GM12892 (cell line): ENCODE measurements around a stretch of chr10.

GRCh38 chr10:104328839-104329772, 9.2 kb downstream of the ITPRIP start:
- RRBS: no CpG with 5 or more reads among the region's 16 CpGs

- RRBS: no CpG with 5 or more reads among the region's 15 CpGs
Measured at GRCh38 chr10:104333793-104334415, 4.4 kb downstream of the ITPRIP start.

- RRBS: no CpG with 5 or more reads among the region's 12 CpGs
Measured at GRCh38 chr10:104334781-104335306, 3.4 kb downstream of the ITPRIP start.

DNA sequence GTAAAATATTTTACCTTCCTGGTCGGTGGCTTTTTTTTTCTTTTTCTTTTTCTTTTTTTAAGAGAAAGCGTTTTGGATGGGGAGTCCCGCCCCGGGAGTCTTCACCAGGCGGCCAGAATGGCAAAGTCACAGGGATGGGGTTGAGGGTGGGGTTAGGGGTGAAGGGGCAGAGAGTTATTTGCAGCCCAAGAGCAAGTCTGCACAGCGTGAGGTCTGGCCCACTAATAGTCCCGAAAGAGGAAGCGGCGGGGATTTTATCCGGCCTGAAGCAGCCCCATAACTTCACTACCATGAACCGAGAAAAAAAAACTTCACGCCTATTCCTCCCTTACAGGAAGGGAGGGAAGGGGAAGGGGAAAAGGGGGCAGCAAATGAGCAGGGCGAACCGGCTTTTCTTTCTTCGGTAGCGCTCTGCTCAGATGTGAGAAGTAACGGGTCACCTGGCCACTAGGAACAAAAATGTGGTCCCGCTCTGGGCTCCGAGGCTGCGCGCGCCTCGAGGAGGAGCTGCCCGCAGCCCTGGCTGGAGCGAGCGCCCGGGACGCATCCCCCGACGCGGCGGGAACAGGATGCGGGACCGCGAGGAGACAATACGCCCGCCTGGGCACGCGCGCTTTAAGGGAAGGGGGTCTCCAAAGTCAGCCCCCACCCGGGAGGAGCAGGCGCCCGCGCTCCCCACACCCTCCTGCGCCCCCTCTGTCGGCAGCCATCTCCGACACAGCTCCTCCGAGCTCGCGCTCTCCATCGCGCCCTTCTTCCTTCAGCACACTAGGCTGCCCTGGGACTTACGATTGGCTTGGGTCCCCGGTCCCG, 602 bp downstream of the ITPRIP start:
- RRBS: no CpG with 5 or more reads among the region's 55 CpGs

GRCh38 chr10:108465683-108466824, 1301.5 kb upstream of the SORCS1 start:
- RRBS: no CpG with 5 or more reads among the region's 76 CpGs

GRCh38 chr10:109883848-109885086, 39.0 kb downstream of the XPNPEP1 start:
- RRBS: no CpG with 5 or more reads among the region's 21 CpGs

GRCh38 chr10:109889831-109890225, 33.5 kb downstream of the XPNPEP1 start:
- RRBS: no CpG with 5 or more reads among the region's 3 CpGs

GRCh38 chr10:110303413-110303998, 1.2 kb downstream of the SMNDC1 start:
- RRBS: no CpG with 5 or more reads among the region's 2 CpGs

- RRBS: no CpG with 5 or more reads among the region's 11 CpGs
Measured at GRCh38 chr10:110306080-110306609, 1.4 kb upstream of the SMNDC1 start.

DNA sequence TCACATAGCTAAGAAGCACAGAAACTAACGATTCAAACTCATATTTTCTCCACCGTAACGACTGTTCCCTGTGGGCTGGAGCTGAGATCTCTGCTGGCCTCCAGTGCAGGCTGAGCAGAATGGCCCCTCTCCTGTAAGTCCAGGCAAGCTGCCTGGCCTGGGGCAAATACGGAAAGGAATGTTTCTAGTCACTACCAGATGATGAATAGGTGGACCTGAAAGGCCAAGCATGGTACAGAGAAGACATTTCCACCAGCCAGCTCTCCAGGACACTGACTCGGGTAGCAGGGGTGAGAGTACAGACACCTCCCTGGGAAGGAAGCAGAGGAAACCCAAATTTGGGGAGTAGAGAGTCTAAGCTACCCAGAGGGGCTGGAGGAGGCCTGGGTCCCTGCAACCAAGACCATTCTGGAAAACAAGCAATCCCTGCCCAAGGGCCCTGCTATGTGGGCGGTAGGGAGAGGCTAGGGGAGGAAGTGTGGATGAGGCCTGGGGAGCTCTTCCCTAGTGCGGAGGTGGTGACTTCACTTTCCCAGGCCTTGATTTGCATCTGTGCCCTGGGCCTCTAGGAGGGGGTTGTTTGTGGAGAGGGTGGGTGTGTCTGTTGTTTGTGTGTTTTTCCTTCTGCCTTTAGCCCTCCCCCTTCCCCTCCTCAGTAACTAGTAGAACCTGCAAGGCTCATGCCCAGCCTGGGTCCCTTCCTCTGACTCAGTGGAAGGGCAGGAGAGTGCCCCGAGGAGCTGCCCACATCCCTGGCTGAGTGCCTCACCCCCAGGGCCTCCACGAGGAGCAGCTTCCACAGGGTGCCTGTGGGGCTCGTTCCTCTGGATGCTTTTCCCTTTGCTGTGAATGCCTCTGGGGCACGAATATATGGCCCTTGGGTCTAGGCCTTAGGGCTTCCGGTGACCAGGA, 89.7 kb upstream of the DUSP5 start:
- RRBS: no CpG with 5 or more reads among the region's 12 CpGs

DNA sequence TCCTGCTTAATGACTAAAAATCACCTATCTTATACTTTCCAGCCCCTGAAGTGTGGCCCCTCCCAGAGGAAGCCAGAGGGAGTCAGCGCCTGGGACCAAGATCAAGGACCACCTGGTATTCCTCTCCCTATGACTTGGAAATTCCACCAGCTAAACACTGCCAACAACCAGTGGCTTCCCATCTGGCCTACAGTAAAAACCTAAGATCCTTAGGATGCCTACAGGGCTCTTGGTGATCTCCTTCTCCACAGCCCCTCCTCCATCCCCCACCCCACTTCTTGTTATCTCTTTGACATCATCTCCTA, 16.5 kb upstream of the DUSP5 start:
- RRBS: no CpG with 5 or more reads among the region's 1 CpG

DNA sequence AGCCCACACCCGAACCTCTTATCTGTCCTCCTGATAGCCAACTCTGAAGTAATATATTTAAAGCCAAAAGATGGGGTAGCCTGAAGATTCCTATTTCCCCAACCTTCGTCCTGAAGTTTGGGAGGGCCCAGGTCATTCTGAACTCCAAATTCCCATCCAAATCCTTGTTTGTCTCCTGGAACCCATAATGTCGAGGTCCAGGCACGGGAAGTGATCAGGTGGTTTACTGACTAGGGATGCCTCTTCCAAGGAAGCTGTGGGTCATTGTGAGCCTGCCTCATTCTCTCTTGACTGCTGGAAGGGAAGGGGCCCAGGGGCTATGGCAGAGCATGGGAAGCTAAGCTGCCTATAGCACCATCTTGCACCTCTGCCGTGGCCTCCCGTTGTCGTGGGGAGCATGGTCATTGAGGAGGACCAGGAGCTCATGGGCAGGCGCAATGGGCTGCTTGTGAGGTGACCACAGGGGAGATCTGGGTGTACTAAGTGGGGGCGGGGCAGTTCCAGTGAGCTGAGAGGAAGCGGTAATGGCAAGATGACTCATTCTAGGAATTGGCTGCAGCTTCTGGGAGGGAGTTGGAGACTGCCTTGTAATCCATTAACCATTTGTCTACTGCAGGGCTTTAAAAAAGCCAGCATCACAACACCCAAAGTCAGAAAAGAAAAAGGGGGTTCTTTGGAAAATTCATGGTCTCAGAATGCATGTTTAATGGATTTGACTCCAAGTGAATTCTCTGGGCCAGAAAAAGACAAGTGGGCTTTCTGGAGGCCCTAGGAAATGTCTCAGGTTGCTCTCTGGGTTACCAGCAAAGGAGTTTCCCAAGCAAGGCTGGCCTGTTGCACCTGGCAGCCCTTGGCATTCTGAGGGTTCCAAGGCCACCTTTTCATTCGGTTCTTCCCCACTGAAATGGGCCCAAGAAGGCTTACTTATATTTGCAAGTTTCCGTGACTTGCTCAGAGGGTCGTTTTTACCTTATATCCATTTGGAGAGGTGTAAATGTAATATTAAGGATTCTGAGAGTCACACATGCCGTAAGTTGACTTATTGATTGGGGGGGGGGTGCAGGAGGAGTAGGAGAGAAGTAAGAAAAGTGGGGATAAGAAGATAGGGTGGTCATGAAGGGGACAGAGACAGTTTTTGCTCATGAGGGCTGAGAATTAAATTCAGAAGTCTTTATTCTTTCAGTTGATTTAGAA, 3.6 kb downstream of the DUSP5 start:
- RRBS: no CpG with 5 or more reads among the region's 14 CpGs

GRCh38 chr10:110529499-110530799, 32.2 kb downstream of the DUSP5 start:
- RRBS: 87% methylated on average over 3 of the region's 50 CpGs

- RRBS: no CpG with 5 or more reads among the region's 11 CpGs
Measured at GRCh38 chr10:110679629-110680212, 35.6 kb downstream of the RBM20 start.

DNA sequence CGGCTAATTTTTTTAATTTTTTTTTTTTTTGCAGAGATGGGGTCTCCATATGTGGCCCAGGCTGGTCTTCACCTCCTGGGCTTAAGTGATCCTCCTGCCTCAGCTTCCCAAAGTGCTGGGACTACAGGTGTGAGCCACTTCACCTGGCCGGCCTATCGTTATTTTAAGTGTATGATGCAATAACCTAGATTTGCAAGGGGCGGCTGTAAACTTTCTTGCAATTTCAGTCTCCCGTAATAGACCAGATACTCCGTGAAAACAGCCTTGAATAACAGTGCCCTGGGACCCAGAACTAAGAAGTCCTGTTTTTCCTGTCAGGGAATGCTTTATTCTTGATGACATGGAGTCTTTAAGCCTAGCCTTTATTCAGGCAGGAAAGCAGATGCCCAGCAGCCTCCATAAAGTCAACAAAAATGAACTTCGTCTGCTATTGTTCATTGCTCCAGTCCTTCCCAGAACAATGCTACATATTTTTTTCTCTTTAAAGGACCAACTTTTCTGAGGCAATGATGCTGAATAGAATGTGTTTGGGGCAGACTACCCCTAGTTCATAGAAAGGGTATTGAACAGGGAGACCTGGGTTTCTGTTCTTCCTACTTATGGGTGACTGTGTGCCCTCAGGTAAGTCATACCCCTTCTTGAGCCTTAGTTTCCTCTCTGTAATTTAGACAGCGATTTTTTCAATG, 47.7 kb upstream of the PDCD4 start:
- RRBS: no CpG with 5 or more reads among the region's 8 CpGs

DNA sequence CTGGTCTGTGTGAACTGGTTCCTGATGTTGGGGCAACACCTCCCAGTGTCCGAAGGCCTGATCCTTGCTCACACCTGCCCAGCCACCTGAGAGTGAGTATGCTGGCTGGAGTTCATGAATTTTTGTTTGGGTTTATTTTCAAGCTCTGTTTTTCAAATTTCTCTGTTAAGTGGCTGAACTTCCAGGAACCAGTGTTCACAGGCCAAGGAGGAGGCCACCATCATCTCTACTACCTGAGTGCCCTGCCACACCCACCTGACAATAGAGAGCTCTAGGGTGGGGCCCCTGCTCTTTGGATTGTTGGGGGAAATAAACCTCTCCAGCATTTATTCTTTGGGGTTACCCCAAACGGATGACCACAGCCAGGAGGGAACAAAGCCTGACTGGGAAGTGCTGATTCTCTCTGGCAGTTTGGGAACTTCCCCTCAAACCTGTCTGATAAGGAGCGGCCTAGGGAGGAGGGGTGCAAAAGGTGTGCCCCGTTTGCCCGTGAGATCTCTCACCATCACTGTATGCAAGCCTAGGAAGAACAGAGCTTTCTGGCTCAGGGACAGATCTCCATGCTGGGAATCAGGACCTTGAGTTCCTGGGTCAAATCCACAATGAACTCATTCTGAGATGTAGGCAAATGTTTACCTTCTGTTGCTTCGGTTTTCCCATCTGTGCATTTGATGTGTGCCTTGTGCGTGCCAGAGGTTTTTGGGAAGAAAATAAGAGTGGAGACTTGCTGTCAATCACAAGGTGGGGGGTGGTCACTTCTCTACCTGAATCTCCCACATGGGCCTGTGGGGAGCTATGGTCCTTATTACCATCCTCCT, 27.8 kb upstream of the PDCD4 start:
- RRBS: no CpG with 5 or more reads among the region's 7 CpGs

DNA sequence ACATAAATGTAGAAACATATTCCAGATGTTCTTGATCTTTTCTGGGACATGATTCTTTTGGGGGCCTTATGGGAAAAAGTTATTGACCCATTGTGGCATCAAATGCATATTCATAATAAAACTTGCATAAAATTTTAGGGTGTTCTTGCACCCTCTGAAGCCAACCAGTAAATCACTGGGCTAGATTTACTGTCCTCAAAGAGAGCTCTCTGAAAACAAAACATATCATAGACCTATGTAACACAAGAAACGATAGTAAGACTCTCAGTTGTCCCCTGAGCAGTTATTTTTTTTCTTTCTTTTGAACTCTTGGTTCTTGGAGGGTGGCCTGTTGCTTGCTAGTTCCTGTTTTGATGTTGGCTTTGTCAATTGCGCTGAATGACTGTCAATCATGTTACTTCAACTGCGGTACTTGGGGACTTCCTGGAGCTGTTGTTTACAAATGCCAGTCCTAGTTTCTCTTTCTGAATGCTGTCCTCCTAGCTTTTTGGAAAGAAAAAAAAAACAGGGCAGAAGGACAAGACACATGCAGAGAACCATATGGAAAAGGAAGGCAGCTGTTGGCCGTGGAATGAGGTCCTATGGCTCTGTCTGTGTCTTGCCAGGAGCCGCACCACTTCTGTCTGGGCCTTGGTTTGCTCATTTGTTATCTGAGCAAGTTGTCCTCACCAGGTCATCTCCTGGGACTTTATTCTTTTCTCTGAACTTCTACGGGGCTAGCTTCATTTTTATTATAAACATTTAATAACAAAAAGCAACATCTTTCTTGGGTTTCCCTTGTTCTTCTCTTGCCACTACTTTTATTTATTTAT, 7.1 kb upstream of the PDCD4 start:
- RRBS: no CpG with 5 or more reads among the region's 6 CpGs

DNA sequence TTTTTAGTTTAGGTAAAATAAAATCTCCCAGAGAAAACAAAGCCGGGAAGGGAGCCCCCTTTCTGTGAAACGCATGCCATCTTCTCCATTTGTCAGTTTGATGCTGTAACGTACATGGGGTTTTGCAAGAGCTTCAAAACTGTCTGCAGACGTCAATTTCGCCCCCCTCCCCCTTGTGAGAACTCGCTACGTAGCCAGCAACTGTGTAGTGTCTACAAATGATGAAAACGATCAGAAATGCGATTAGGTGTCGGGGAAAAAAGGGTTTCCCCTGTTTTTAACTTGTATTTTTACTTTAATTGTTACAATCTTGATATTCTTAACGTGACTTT, 972 bp downstream of the PDCD4 start:
- RRBS: no CpG with 5 or more reads among the region's 11 CpGs

- RRBS: 100% methylated on average over 1 of the region's 10 CpGs
Measured at GRCh38 chr10:110880869-110881621, 9.3 kb downstream of the PDCD4 start.

- RRBS: no CpG with 5 or more reads among the region's 1 CpG
Measured at GRCh38 chr10:110894259-110894567, 22.5 kb downstream of the PDCD4 start.